ENCODE measurements around the genes KCP and NRF1.

DNA sequence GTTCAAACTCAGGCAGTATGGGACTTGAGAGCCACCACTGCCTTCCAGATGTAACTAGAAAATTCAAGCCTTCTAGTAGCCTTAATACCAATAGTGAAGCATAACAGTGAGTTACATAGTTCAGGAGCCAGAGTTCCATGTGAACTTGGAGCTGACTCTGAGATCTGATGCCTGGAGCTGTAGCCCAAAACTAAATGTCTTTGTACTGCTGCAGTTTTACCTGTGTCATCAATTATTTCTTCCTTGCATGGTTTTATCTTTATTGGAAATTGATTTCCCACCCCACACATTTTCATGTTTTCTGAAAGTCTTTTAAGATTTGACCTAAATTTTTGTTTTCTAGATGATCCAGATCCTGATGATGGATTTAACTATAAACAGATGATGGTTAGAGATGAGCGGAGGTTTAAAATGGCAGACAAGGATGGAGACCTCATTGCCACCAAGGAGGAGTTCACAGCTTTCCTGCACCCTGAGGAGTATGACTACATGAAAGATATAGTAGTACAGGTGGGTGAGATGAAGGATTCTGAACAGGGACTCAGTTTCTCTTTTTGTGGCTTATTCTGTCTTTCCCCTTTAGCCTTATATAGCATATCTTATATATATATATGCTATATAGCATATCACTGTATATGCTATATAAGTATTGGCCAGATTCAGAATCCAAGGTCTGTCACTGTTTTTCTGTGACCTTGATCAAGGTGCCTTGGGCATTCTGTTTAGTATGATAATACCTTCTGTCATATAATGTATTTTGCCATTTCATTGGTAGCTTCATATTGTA, 16.9 kb downstream of the OPN1SW start:
- PRO-cap: no peak

GRCh38 chr7:128775398-128775683, 253 bp downstream of the OPN1SW start:
- PRO-cap: no peak

DNA sequence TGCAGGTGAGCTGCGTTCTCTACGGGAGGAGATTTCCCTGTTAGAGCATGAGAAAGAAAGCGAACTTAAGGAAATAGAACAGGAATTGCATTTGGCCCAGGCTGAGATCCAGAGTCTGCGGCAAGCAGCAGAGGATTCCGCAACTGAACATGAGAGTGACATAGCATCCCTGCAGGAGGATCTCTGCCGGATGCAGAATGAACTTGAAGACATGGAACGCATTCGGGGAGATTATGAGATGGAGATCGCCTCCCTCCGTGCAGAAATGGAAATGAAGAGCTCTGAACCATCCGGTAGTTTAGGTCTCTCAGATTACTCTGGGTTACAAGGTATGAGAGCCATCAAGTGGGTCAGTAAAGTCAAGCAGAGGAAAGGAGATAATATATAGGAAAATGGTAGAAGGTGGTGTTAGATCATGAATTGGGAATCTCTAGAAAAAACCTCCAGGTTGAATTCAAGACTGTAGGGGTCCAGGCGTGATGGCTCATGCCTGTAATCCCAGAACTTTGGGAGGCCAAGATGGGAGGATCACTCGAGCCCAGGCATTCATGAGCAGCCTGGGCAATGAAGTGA, 9.5 kb downstream of the CCDC136 start:
- PRO-cap: no peak

- PRO-cap: no peak
These were observed 13.5 kb upstream of the ATP6V1F start for GRCh38 chr7:128849136-128849649.

GRCh38 chr7:128851053-128851998, 11.3 kb upstream of the ATP6V1F start:
- PRO-cap: no peak

- PRO-cap: no peak
These were observed at the start of gene KCP for GRCh38 chr7:128910571-128910918. Gene KCP (minus strand): TSS chr7:128910709.

- PRO-cap: no peak
These were observed 10.1 kb downstream of the IRF5 start for GRCh38 chr7:128947644-128948357.

GRCh38 chr7:129126152-129126918, 18.2 kb upstream of the TSPAN33 start:
- PRO-cap: no peak

DNA sequence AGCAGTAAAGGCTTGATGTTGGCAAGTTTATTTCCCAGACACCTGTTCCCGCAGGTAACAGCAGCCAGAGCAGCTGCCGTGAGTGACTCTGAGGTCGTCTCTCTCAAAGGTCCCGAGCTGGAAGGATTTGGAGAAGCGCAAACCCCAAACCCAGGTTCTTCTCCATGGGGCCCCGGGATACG, 490 bp upstream of the SMO start:
- PRO-cap: no peak

DNA sequence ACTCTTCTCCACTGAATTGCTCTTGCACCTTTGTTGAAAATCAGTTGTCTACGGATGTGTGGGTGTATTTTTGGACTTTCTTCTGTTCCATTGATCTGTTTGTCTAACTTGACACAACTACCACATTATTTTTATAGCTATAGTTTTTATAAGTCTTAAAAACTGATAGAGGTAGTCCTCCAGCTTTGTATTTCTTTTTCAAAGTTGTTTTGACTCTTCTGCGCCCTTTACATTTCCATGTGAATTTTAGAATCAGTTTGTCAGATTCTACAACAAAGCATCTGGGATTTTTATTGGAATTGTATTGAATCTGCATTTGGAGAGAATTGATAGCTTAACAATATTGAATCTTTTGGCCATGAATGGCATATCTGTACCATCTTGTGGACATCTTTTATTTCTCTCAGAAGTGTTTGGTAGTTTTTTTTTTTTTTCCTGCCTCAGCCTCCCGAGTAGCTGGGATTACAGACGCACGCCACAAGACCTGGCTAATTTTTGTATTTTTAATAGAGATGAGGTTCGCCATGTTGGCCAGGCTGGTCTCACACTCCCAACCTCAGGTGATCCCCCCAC, 54.1 kb downstream of the AHCYL2 start:
- PRO-cap: no peak

GRCh38 chr7:129377437-129377658, 56.9 kb upstream of the STRIP2 start:
- PRO-cap: no peak

GRCh38 chr7:129396837-129397411, 37.3 kb upstream of the STRIP2 start:
- PRO-cap: no peak

GRCh38 chr7:129611537-129612720, at the start of gene NRF1:
Gene NRF1 (plus strand): TSS chr7:129611720.
- PRO-cap: bidirectional peak, plus-strand start at chr7:129611739, minus-strand start at chr7:129611624; bidirectional peak, plus-strand start at chr7:129611855, minus-strand start at chr7:129611830

GRCh38 chr7:129779038-129779411, 167.5 kb downstream of the NRF1 start:
- PRO-cap: no peak

DNA sequence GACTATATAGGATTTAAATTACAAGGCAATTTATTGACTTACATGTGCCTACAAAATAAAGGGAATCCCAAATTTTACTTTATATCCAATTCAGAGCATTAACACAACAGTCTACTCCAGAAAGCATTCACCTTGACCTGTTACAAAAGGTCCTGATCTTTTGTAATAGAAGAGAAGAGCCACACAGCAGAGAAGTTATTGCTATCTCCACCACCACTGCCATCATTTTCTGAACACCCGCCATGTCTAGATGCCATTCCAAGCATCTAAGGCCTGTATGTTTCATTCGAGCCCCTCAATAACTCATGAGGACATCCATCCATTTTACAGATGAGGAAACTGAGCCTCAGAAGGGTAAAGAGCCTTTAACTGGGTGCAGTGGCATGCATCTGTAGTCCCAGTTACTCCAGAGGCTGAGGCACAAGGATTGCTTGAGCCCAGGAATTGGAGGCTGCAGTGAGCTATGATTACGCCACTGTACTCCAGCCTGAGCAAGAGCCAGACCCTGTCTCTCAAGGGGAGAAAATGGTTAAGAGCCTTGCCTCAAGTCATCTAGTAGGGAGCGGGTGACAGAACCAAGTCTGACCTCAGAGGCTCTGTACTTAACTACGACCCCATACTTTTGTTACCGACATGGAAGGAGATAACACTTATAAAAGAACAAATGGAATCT, 39.3 kb downstream of the UBE2H start:
- PRO-cap: no peak

- PRO-cap: bidirectional peak, plus-strand start at chr7:129951572, minus-strand start at chr7:129951475
These were observed 1.5 kb downstream of the UBE2H start for GRCh38 chr7:129950965-129951879.

DNA sequence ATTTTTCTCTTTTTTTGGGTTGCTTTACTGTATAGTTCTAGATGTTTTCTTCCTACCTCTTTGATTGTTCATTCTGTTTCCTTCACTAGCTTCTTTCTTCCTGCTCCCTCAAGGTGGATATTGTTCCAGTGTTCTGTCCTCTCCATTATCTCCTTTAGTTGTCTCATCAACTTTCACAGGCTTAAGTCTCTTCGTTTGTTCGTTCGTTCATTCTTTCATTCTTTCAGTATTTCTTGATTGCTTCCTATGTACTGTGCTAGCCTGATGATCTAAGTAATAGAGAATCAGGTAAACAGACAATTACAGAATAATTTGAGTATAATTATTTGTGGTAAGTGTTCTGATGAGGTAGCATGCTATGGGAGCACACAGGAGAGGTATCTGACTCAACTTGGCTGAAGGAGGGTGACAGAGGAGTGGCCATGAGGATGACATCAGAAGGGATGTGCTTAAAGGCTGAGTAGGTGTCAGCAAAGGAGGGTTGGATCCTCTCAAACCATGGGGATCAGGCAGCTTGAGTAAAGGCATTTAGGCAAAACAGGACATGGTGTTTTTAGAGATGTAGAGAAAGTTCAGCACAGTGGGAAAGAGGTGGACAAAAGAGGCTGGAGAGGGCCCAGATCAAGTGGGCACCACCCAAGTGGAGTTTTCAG, 28.9 kb downstream of the KLHDC10 start:
- PRO-cap: no peak

DNA sequence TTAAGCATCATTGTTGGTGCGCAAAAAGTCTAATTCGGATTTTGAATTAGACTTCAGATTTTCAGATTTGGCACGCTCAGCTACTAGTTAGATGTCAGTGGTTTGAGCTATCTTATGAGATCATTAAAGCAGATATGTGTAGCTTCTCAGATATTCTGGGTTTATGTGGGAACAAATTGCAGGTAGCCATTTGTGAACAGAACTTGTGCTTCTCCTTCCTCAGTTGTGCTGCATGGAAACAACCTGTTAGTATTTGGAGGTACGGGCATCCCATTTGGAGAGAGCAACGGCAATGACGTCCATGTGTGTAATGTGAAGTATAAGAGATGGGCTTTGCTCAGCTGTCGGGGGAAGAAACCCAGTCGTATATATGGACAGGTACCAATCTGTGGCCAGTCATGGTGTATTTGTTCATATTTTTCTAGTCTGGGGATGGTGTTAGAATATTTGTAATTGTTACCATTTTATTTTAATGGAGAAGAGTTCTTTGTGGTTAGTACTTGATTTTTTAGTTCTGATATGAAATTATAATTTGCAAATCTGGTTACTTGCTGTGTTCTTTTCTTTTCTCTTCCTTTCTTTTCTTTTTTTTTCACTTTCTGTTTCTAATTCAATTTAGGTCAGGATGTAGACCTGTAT, 50.3 kb downstream of the KLHDC10 start:
- PRO-cap: no peak

DNA sequence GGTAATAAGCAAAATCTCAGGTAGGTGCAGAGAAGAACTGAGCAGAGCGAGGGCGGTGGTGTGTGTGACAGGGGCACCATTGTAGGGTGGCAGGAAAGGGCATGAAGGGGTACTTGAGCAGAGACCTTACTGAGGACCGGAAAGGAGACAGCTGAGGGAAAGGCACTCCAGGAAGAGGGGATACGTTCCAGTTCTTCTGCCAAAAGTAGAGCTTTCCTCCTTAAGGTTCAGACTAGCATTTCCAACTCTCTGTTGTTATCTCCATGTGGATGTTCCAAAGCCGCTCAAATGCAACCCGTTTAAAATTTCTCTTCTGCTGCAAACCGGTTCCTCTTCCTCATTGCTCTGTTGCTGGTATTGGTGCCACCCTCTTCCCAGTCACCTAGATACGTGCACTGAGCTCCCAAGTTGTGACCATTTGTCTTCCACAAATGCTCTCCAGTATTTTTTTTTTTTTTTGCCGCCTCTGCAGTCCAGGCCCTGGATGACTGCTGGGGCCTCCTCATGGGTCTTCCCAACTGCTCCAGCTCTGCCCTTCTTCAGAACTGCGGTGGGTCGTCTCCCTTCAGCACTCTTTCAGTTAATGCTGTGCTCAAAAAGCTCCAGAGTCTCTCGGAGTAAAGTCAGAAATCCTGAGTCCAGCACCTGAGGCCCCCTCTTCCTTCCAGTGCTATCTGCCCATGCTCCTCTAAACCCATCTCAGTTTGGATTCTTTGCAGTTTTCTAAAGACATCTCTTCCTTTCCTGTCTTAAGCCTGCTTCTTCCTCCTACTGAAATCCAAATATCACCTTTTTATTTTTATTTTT, 47.4 kb downstream of the TMEM209 start:
- PRO-cap: no peak

GRCh38 chr7:130273040-130273898, 6.6 kb downstream of the CPA2 start:
- PRO-cap: no peak